ENCODE measurements around a stretch of chr15.

GRCh38 chr15:40927478-40928223 lies 1.5 kb upstream of the DLL4 start:
- RRBS = 1% methylated on average over 10 of the region's 57 CpGs

- RRBS = no CpG with 5 or more reads among the region's 3 CpGs
Observed at GRCh38 chr15:41001431-41001889, 48.2 kb downstream of the CHAC1 start.

GRCh38 chr15:41074078-41074815 lies 41.8 kb downstream of the INO80 start:
- RRBS = no CpG with 5 or more reads among the region's 9 CpGs

DNA sequence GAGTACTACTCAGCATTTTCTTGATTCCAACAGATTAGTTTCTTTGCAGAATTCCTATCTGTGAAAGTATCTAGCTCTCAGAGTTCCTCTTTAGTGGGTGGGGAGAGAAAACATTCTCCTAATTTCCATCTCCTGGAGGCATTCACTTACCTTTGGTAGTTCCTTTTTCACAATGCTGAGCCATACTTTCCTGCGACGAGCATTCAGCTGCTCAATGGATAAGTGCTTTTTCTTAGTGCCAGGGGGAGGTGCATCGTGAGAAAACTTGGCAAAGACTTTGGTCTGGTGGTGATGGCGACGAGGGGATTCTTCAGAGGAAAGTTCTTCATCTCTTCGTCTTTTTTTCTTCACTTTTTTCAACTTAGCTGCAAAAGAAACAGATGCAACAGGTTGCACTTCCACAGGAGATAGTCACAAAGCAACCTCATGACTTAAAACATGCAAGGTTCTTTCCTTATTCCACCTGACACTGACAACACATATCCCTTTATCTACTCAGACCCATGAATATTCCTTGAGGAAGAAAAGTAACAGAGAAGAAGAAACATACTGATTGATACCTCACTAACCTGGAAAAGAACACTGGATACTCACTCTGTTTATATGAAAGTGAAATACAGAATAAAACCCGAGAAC lies 30.7 kb downstream of the INO80 start:
- RRBS = no CpG with 5 or more reads among the region's 7 CpGs

DNA sequence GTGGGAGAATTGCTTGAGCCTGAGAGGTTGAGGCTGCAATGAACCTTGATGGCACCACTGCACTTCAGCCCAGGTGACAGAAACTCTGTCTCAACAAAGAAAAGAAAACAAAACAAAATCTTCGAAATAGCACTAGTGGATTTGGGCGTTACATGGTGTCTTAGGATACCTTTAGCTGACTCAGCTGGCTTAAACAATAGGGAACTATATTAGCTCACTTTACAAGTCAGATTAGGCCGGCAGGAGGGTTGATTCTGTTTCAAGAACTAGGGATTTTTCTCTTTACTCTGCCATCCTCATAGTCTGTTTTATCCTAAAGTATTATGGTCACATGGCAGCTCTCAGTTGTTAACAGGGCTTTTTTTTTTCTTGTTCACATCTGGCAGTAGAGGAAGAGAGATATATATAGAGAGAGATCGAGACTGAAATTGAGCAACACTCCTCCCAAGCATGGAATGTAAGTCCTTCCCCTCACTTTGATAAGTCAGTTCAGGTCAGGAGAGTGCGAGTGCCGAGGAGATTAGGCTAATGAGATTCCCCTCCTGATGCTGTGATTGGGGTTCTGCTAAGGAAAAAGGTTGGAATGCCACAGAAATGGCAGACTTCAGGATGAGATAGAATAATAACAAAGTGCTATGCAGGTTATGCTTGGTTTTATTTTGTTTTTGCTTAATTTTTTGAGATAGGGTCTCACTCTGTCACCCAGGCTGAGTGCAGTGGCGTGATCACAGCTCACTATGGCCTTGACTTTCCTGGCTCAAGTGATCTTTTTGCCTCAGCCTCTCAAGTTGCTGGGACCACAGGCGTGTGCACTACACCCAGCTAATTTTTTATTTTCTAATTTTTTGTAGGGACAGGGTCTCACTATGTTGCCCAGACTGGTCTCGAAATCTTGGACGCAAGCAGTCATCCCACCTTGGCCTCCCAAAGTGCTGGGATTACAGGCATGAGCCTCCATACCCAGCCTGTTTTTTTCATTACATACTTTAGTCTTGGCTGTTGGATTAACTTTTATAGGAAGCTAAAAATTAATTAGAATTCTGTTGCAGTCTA lies 33.0 kb downstream of the CHP1 start:
- RRBS = no CpG with 5 or more reads among the region's 10 CpGs

DNA sequence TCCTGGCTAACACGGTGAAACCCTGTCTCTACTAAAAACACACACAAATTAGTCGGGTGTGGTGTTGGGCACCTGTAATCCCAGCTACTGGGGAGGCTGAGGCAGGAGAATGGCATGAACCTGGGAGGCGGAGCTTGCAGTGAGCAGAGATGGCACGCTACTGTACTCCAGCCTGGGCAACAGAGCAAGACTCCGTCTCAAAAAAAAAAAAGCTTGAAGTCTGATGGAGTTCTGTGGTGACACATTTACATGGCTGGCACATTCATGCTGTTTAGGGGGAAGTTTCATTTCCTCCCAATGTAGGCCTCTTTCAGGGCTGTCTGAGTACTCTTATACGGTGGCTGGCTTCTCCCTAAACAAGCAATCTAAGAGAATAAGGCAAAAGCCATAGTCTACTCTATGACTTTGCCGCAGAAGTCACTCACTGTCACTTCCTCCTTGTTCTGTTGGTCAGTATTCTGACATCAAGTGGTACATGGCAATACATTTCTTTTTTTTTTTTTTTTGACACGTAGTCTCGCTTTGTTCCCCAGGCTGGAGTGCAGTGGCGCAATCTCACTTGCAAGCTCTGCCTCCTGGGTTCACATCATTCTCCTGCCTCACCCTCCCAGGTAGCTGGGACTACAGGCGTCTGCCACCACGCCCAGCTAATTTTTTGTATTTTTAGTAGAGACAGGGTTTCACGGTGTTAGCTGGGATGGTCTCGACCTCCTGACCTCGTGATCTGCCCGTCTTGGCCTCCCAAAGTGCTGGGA lies 41.2 kb downstream of the OIP5 start:
- RRBS = no CpG with 5 or more reads among the region's 16 CpGs

DNA sequence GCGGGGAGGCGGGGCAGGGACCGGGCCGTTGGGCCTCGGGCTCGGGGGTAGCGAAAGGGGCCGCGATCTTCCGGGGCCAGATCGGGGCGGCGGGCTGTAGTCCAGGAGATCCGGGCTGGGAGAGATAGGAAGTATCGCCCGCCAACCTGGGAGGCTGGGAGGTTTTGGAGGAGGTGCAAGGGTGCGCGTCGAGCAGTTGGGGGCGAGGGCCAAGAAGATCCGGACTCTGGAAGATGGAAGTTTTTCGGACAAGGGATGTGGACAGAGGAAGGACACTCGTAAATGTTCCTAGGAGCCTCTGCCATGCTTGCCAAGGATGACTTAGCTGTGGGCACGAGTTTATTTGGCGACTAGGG lies 615 bp downstream of the RTF1 start:
- RRBS = 1% methylated on average over 20 of the region's 25 CpGs

- RRBS = no CpG with 5 or more reads among the region's 27 CpGs
Observed at GRCh38 chr15:41520323-41521115, 6.9 kb upstream of the LTK start.

GRCh38 chr15:41526775-41527445 lies 13.3 kb upstream of the LTK start:
- RRBS = no CpG with 5 or more reads among the region's 11 CpGs

DNA sequence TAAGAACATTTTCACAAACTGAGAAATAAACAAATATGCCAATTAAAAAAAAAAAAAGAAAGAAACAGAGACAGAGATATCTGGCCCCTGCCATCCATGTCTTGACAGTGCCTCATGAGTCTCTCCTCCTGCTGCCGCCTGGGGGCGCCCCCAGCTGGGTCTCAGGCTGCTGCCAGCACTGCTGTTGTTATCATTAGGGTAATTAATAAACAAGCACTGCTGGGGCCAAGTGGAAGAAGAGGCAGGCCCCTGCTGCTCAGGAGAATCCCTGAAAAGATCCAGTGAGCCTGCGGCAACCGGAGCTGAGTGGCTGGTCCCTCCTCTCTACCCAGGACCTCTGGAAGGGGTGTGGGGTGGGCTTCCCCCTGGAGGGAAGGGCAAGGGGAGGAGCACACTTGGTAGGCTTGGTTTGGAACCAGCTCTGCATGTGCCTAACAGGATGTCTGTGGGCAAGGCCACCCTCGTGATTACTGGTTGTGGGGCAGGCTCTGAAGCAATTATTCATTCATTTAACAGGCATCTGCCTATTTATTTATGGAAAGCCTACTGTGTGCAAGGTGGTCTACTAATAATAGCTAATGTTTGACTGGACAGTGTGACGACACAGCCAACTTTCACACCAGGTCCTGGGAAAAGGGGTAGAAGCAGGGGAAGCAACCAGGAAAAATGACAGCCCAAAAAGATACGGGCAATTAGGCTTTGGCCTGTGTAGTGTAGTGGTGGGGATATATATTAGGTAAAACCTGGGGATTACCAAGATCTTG lies 1.2 kb upstream of the TYRO3 start:
- RRBS = no CpG with 5 or more reads among the region's 7 CpGs

GRCh38 chr15:41559418-41559796 lies 395 bp downstream of the TYRO3 start:
- RRBS = 2% methylated on average over 11 of the region's 34 CpGs

- RRBS = no CpG with 5 or more reads among the region's 46 CpGs
Observed at GRCh38 chr15:41621741-41622249, 62.8 kb downstream of the TYRO3 start.

DNA sequence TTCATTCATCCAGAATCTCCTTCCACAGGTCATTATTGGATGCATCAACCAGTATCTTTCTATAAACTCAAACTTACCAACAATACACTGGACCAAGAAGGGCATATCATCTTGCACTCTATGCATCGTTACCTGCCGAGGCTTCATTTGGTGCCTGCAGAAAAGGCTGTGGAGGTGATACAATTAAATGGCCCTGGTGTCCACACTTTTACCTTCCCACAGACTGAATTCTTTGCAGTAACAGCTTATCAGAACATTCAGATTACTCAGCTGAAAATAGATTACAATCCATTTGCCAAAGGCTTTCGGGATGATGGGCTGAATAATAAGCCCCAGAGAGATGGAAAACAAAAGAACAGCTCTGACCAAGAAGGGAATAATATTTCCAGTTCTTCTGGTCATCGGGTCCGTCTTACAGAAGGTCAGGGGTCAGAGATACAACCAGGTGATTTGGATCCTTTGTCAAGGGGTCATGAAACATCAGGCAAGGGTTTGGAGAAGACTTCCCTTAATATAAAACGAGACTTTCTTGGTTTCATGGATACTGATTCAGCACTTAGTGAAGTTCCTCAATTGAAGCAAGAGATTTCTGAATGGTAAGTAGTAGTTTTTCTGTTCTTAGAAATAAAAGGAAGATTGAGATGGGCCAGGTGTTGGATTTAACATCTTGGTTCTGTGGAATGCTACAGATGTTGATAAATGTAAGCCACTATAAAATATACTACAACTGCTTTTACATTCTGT lies 104.7 kb upstream of the MAPKBP1 start:
- RRBS = no CpG with 5 or more reads among the region's 6 CpGs

DNA sequence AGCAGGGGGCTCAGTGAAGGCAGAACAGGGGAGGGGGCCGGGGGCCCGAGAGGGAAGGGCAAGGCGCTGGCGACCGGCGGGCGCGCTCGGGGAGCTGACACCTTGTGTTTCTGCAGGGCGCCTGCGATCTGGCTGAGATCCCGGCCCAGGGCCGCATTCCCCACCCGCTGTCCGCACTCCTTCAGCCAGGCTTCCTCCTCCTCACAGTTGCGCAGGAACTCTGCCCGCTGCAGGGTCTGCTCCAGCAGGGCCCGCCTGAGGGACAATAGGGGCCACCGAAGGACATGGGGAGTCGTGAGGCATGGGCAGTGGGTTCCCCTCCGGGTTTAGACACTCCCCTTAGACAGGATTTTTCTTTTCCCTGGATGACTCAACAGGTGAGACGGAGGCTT lies 11.4 kb downstream of the SPTBN5 start:
- RRBS = 15% methylated on average over 12 of the region's 22 CpGs

- RRBS = no CpG with 5 or more reads among the region's 8 CpGs
Observed at GRCh38 chr15:41896669-41897160, 2.9 kb upstream of the SPTBN5 start.

GRCh38 chr15:41947198-41947658 lies 25.1 kb downstream of the EHD4 start:
- RRBS = no CpG with 5 or more reads among the region's 4 CpGs

GRCh38 chr15:42057917-42058245 lies 36.5 kb downstream of the PLA2G4D start:
- RRBS = no CpG with 5 or more reads among the region's 1 CpG

DNA sequence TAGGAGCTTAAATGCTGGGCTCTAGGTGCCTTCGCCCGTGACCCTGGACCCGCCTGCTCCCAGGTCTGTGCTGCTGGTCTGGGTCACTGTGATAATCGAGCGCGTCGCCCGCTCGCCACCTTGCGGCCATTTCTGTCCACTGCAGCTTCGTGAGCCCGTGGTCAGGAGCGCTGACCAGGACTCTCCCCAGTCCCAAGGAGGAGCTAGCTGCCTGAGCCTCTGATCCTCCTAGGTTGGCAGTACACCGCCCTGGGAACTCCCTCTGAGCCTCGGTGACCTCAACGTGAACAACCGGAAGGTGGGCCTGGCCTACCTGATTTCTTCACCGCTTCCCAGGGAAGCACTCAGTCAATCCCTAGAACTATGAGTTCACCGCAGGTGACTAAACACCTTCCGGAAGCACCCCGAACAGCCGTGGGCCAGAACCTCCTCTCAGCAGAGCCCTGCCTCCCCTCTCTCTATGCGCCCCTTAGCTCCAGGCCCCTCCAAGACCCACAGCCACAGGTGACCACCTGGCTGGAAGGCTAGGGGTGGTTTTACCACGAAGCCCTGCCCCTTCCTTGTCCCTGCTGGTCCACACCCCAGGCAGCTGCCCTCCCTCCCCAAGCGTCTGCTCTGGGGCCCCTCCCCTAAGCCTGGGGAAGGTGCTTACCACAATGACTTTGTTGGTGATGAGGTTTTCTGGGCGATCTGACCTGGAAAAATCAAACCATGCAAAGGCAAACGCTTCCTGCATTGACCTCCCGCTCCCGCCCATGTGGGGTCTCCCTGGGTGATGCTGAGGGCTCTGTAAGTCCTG lies 9.7 kb downstream of the PLA2G4D start:
- RRBS = 28% methylated on average over 4 of the region's 29 CpGs

GRCh38 chr15:42210546-42211044 lies 2.5 kb upstream of the VPS39 start:
- RRBS = no CpG with 5 or more reads among the region's 4 CpGs

GRCh38 chr15:42211045-42212065 lies 3.3 kb upstream of the VPS39 start:
- RRBS = no CpG with 5 or more reads among the region's 6 CpGs

Data from zone of skin (tissue), 1 donor.